ENCODE results near the gene RAB37.

- CAGE, long polyA plus RNA = no peak
- RRBS = no CpG with 5 or more reads among the region's 9 CpGs
These were observed 6.1 kb upstream of the CPSF4L start for GRCh38 chr17:73267655-73268386.

- CAGE, long polyA plus RNA = no peak
- RRBS = no CpG with 5 or more reads among the region's 7 CpGs
These were observed 1.5 kb downstream of the CDC42EP4 start for GRCh38 chr17:73310412-73310605.

DNA sequence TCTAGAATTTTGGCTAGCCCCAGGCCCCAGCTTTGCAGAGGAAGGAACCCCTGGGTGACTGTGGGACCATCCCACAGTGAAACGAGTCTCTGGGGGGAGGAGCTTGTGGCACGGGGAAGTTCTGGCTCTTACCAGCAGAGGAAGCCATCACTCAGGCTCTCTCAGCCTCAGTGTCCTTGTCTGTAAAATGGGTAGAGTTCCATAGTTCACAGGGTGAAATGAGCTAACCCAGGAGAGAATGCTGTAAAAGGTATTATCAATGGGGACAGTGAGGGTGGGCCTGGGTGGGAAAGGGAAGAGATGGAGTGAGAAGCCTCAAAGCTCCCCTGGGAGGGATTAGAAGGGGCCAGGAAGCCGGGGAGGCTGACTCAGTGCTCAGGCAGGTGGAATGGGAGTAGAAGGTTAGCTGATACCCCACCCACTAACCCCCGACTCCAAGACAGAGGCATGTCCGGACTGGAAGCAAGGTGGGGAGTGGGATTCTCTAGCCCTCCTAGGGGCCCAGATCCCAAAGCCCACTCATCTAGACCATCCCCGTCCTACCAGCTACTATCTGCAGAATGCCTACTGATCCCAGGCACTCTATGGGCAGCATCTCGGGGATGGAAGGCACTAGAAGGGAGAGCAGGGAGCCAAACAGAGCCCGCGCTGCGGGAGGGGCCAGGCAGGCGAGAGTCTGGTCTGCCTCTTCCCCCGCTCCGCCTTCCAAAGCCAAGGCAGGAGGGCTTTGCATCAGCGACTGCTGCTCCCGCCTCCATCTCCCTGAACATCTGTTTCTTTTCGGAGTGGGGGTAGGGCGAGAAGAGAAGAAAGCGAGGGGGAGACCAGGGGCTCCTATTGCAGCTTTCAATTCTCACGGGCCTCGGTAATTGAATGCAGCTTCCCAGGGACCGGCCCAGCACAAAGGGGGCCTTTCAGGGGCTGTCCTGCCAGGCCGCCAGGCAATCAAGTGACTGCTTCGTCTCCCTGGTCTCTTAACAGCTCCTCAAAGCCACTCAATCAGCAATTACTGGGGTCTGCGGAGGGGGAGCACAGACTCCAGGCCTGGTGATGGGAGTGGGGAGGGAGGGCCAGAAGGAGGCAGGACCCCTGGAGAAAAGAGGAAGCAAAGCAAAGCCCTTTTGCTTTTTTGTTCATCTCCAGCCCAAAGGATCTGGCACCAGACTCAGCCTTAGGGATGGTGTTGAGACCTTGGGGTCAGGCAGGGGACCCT lies 31.2 kb upstream of the CDC42EP4 start:
- CAGE, long polyA plus RNA = no peak
- RRBS = 3% methylated on average over 3 of the region's 24 CpGs

GRCh38 chr17:73347429-73347843 lies 35.6 kb upstream of the CDC42EP4 start:
- CAGE, long polyA plus RNA = no peak
- RRBS = no CpG with 5 or more reads among the region's 6 CpGs

GRCh38 chr17:73591670-73592401 lies 52.4 kb downstream of the SDK2 start:
- CAGE, long polyA plus RNA = no peak
- RRBS = no CpG with 5 or more reads among the region's 16 CpGs

- CAGE, long polyA plus RNA = no peak
- RRBS = no CpG with 5 or more reads among the region's 9 CpGs
These were observed 61.3 kb upstream of the SDK2 start for GRCh38 chr17:73705556-73706029.

DNA sequence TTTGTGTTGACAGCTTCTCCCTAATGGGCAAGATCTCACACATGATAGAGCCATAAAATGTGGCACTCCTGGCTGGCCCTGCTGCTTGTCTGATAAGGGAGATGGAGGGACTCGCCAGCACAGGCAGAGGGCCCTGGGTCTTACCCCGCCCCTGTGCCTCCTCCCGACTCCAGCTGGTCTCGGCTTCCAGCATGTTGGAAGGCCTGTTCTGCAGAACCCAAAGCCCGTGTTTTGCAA lies 106.7 kb upstream of the SDK2 start:
- CAGE, long polyA plus RNA = no peak
- RRBS = no CpG with 5 or more reads among the region's 5 CpGs

- CAGE, long polyA plus RNA = no peak
- RRBS = no CpG with 5 or more reads among the region's 2 CpGs
These were observed 151.5 kb upstream of the SDK2 start for GRCh38 chr17:73795671-73796203.

GRCh38 chr17:73797965-73798616 lies 153.8 kb upstream of the SDK2 start:
- CAGE, long polyA plus RNA = no peak
- RRBS = no CpG with 5 or more reads among the region's 6 CpGs

DNA sequence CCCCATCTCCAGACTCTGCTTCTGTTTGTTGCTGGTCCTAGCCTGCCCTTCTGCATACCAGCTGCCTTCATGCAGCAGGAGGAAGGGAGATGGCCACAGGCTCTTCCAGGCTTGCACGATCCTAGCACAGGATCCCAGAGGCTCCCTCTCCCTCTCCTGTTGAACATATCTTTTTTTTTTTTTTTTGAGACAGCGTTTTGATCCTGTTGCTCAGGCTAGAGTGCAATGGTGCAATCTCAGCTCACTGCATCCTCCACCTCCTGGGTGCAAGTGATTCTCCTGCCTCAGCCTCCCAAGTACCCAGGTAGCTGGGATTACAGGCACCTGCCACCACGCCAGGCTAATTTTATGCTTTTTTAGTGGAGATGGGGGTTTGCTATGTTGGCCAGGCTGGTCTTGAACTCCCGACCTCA lies 25.3 kb upstream of the RPL38 start:
- CAGE, long polyA plus RNA = no peak
- RRBS = no CpG with 5 or more reads among the region's 4 CpGs

- CAGE, long polyA plus RNA = no peak
- RRBS = no CpG with 5 or more reads among the region's 7 CpGs
These were observed 15.9 kb upstream of the GPRC5C start for GRCh38 chr17:74415909-74416375.

DNA sequence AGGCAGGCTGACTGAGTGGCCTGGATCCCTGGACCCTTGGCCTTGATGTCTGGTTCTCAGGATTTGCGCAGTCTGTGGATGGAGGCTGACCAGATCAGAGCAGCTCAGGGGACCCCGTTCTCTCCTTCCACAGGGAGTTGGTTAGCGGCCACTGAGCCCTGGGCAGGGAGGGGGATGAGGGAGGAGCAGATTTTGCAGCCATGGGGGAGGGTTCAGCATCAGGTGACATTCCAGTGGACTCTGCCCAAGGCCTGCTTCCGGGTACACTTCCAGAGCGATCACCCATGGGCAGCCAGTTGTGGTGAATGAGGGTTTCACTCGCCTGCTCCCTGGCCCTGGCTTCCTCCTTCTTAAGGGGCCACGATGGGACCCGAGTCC lies 4.9 kb upstream of the GPRC5C start:
- CAGE, long polyA plus RNA = no peak
- RRBS = no CpG with 5 or more reads among the region's 8 CpGs

DNA sequence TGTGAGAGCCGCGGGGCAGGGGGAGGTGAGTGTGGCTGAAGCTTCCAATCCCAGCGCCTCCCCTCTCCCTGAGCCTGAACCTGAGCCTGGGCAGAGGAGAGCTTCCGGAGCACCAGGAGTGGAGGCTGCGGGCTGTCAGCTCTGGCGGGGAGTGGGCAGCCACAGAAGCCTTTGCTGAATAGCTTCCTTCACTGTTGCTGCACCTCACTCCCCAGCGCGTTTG lies 12.6 kb downstream of the GPRC5C start:
- CAGE, long polyA plus RNA = no peak
- RRBS = no CpG with 5 or more reads among the region's 8 CpGs

- CAGE, long polyA plus RNA = no peak
- RRBS = no CpG with 5 or more reads among the region's 18 CpGs
These were observed 13.4 kb upstream of the CD300A start for GRCh38 chr17:74452948-74453598.

DNA sequence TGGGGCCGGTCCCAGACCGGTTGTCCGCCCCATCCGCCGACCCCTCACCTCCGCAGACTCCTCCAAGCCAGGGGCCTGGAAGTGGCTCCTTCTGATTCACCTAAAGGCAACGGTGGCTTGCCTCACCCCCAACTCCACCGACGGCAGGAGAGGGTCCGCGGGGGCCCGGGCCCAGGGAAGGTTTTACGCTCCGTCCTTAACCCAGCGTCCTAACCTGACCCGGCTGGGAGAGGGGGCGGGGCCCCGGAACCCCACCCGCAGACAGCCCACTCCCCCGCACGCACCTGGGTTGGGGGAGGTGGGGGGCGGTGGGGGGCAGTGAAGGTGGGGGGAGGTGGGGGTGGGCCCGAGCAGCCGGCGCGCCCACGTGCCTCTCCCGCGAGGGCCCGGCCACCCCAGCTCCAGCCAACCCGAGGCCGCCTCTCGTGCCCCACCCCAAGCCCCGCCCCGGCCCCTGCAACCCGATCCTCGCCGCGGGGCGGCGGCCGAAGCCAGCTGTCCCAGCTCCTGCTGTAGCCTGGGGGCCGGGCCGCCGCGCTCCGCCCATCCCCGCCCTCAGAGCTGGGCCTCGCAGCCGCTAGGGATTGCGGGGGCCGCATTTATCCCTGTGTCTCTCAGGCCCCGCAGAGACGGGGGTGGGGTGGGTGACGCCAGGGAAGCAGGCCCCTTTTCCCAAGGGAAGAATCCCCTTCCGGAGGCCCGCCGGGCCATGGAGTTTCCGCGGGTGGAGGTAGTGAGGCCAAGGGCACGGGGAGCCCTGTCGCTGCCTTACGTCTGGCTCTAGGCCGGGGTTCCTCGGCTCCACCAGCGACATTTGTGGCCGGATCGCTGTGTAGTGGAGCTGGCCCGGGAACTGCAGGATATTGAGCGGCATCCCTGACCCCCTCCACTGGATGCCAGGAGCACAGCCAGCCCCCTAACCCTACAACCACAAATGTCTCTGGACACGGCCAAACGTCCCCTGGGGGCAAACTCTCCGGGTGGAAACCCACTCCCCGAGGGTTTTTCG lies 12.4 kb upstream of the CD300A start:
- CAGE, long polyA plus RNA = no peak
- RRBS = 8% methylated on average over 26 of the region's 75 CpGs

- CAGE, long polyA plus RNA = no peak
- RRBS = no CpG with 5 or more reads among the region's 17 CpGs
These were observed 8.4 kb upstream of the CD300E start for GRCh38 chr17:74631633-74632672.

DNA sequence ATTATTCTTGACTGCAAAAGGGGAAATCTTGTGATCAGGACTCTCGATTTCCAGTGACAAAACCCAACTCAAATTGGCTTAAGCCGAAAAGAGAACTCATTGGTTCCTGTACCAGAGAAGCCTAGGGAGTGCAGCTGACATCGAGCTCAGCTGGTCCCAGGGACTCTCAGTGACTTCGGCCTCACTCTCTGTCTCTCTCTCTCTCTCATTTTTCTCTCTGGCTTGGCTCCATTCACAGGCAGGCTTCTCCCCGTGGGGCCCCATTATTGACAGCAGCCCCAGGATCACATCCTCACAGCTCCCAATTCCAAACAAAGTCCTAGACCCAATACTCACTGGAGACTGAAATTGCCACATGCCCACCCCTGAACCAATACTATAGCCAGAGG lies 30.6 kb downstream of the CD300LF start:
- CAGE, long polyA plus RNA = no peak
- RRBS = no CpG with 5 or more reads among the region's 5 CpGs

GRCh38 chr17:74736290-74737417 lies at the start of gene RAB37:
TSS of gene RAB37 (plus strand) at chr17:74737256.
- CAGE, long polyA plus RNA = no peak
- RRBS = 6% methylated on average over 39 of the region's 85 CpGs

GRCh38 chr17:74752687-74753384 lies 4.4 kb downstream of the NHERF1 start:
- CAGE, long polyA plus RNA = no peak
- RRBS = no CpG with 5 or more reads among the region's 10 CpGs

DNA sequence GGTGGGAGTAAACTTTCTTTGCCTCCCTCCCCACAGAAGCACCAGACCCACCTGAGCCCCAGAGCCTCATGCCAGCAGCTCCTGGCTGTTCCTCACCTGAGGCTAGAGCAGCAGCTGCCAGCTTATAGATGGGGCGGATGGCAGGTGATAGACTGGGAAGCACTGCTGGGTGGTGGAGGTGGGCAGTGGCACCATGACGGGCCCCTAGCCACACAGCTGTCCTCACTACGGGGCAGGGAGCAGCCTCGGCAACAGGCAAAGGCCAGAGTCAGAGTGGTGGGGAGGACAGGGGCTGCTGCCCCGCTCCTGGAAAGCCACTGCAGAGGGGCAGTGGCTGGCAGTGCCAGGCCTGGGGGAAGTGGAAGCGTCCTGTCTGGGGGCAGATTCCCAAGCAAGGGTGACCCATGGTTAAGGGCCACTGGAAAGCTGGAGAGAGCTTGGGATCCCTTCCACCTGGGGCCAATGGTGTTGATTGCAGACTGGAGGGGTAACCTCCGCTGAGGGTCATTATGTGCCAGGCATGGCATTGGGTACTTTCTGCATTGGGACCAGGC lies 20.6 kb downstream of the GRIN2C start:
- CAGE, long polyA plus RNA = no peak
- RRBS = no CpG with 5 or more reads among the region's 7 CpGs

All from mammary epithelial cell (primary cell).